ENCODE measurements around the gene RIBC2.

DNA sequence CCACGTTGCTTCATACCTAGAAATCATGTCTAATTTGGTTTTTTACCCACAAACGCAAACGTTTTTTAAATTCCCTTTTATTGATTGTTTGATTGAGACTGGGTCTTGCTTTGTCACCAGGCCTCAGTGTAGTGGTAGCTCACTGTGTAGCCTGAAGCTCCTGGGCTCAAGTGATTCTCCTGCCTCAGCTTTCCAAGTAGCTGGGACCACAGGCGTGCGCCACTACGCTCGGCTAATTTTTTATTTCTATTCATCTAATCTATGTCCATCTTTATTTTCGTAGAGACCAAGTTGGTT lies 1.4 kb downstream of the NUP50 start:
- PRO-cap, 4 experiments = peak in 3 of 4 experiments; most common minus-strand start position 133 of the sequence (in 3)
- RAMPAGE, long total RNA, 2 experiments = no peak in any of the 2 experiments

DNA sequence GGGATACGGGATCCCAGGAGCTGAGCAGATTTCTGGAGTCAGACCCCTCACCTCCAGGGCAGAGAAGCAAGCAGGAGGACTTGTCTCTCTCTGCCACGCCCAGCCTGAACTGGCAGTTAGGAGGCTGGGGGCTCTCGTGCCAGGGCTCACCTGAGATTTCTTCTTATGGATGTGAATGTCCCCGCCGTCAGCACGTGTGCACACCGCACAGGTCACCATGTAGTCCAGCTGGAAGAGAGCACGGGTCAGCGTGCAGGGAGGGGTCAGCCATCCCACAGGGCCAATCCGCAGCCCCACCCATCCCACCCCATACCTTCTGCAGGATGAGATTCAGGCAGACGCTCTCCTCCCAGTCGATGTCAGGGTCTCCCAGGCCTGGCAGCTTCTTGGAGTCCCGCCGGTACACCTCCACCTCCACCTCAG lies 35.2 kb downstream of the KIAA0930 start:
- PRO-cap, 4 experiments = no peak in any of the 4 experiments
- RAMPAGE, long total RNA, 2 experiments = no peak in any of the 2 experiments

GRCh38 chr22:45249237-45249646 lies 8.5 kb upstream of the KIAA0930 start:
- PRO-cap, 4 experiments = peak in 4 of 4 experiments; most common plus-strand start chr22:45249537 (in 4); most common minus-strand start chr22:45249396 (in 3)
- RAMPAGE, long total RNA, 2 experiments = no peak in any of the 2 experiments

DNA sequence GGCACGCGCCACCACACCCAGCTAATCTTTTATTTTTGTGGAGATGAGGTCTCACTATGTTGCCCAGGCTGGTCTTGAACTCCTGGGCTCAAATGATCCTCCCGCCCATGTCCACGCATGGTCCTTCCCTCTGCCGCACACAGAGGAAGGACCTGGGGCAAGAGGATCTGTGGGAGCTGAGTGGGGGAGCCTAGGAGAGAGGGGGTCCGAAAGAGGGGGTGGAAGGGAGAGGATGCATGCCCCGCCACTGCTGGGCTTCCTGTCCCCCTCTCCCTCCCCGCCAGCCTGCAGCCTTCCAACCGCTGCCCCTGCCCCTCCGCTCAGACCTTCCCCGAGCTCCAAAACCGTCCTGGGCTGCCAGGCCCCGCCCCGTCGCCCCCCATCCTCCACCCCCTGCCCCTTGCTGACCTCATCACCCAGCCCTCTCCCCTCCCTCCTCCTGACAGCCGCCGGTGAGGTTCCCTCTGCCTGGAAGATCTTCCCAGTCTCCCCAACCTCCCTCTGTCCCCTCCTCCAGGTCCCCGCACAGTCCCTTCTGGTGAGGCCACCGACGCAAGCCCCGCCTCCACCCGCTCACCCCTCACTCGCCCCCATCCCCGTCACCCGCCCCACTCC lies 16.7 kb upstream of the UPK3A start:
- PRO-cap, 4 experiments = no peak in any of the 4 experiments
- RAMPAGE, long total RNA, 2 experiments = no peak in any of the 2 experiments

- PRO-cap, 4 experiments = peak in 2 of 4 experiments; most common plus-strand start chr22:45272153 (in 1); most common minus-strand start chr22:45272096 (in 1)
- RAMPAGE, long total RNA, 2 experiments = no peak in any of the 2 experiments
These were observed 12.9 kb upstream of the UPK3A start for GRCh38 chr22:45271591-45272422.

DNA sequence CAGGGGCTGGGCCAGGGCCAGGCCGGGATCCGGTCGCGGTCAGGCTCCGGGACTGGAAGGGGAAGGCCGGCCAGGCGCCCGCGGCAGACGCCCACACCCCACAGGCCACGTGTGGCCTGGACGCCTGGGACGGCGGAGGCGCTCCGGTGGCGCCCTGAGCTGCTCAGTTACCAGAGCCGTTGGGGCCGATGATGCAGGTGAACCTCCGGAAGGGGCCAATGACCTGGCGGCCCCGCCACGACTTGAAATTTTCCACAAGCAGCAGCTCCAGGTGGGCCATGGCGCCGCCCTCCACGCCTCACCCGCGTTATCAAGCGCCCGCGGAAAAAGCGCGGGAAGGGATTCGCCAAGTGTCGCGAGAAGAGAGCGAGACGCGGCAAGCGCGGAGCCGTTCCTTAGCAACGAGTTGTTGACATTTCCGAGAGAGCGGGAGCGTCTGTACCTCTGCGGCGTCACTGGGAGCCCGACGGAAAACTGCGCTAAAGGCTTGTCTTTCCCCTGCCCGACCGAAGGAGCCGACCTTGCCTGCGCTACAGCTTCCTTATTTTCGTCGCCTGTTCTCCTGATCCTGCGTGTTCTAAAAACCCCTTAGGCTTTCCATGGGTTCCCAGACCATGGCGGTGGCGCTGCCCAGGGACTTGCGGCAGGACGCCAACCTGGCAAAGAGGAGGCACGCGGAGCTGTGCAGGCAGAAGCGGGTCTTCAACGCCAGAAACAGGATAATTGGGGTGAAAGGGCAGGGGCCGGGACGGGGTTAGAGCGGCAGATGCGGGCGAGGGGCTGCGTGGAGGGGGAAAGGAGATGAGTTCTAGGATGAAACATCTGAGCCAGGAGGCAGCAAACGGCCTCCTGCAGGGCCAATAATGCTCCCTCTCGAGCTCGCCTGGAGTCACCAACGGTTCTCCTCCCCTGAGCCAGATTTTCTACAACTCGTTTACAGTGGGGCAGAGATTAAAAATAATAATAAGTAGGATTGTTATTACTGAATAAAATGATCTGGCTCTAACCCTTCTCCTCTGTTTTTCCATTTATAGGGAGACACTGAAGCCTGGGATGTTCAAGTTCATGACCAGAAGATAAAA lies at the start of gene RIBC2:
TSS of gene RIBC2 (plus strand) at position 406 of the 1,082 bp plus-strand sequence.
- PRO-cap, 4 experiments = peak in 2 of 4 experiments; most common plus-strand start position 455 of the sequence (in 1); most common minus-strand start position 329 of the sequence (in 1)
- RAMPAGE, long total RNA, 2 experiments = start-site peak on the plus strand in 2 of 2 experiments, centred at positions 425 to 427 of the sequence, 24 to 27 reads per replicate

GRCh38 chr22:45503087-45503667 lies 494 bp downstream of the FBLN1 start:
- PRO-cap, 4 experiments = no peak in any of the 4 experiments
- RAMPAGE, long total RNA, 2 experiments = no peak in any of the 2 experiments

- PRO-cap, 4 experiments = no peak in any of the 4 experiments
- RAMPAGE, long total RNA, 2 experiments = no peak in any of the 2 experiments
These were observed 15.7 kb downstream of the FBLN1 start for GRCh38 chr22:45518327-45518905.

GRCh38 chr22:45533593-45534096 lies 31.0 kb downstream of the FBLN1 start:
- PRO-cap, 4 experiments = no peak in any of the 4 experiments
- RAMPAGE, long total RNA, 2 experiments = no peak in any of the 2 experiments

DNA sequence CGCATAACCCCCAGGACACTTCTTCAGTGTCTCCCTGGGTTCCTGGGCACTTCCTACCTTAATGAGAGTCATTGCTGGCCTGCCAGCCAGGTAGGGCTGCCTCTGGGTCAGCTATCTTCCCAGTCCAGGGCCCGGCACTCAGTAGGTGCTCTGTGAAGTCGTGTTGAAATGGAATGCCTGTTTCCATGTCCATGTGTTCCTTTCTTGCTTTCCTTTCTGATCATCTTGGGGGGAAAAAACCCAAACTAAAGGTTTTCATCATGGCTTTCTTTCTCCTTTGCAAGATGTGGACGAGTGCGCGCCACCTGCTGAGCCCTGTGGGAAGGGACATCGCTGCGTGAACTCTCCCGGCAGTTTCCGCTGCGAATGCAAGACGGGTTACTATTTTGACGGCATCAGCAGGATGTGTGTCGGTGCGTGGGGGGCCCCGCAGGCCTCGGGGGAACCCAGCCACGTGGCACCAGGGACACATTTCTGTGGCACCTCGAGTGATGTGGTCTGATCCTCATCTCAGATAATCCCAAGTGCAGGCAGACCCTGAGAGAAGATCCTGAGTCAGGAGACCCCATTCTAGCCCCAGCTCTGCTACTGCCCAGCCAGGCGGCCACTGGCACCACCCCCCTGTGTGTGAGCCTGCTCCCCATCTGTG lies 39.3 kb downstream of the FBLN1 start:
- PRO-cap, 4 experiments = no peak in any of the 4 experiments
- RAMPAGE, long total RNA, 2 experiments = no peak in any of the 2 experiments

- PRO-cap, 4 experiments = no peak in any of the 4 experiments
- RAMPAGE, long total RNA, 2 experiments = no peak in any of the 2 experiments
These were observed 52.4 kb downstream of the FBLN1 start for GRCh38 chr22:45555035-45555527.

DNA sequence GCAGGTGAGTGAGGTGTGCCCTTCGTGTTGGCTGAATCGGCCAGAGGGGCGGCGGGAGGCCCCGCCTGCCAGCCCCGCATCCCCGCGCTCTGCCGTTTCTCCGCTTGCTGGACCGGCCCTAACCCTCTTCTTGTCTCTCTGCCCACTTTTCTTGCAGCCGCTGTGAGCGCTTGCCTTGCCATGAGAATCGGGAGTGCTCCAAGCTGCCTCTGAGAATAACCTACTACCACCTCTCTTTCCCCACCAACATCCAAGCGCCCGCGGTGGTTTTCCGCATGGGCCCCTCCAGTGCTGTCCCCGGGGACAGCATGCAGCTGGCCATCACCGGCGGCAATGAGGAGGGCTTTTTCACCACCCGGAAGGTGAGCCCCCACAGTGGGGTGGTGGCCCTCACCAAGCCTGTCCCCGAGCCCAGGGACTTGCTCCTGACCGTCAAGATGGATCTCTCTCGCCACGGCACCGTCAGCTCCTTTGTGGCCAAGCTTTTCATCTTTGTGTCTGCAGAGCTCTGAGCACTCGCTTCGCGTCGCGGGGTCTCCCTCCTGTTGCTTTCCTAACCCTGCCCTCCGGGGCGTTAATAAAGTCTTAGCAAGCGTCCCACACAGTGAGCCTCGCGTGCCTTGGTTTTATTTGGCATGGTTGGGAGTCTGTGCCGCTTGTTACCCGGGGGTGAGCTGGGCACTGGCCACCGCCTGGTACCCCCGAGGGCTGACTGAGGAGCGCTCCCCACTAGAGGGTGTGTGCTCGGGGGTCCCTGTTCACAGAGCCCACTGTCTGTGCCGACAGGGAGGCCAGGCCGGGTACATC lies 60.3 kb downstream of the FBLN1 start:
- PRO-cap, 4 experiments = no peak in any of the 4 experiments
- RAMPAGE, long total RNA, 2 experiments = no peak in any of the 2 experiments

- PRO-cap, 4 experiments = no peak in any of the 4 experiments
- RAMPAGE, long total RNA, 2 experiments = no peak in any of the 2 experiments
These were observed 71.5 kb downstream of the FBLN1 start for GRCh38 chr22:45574111-45574640.

DNA sequence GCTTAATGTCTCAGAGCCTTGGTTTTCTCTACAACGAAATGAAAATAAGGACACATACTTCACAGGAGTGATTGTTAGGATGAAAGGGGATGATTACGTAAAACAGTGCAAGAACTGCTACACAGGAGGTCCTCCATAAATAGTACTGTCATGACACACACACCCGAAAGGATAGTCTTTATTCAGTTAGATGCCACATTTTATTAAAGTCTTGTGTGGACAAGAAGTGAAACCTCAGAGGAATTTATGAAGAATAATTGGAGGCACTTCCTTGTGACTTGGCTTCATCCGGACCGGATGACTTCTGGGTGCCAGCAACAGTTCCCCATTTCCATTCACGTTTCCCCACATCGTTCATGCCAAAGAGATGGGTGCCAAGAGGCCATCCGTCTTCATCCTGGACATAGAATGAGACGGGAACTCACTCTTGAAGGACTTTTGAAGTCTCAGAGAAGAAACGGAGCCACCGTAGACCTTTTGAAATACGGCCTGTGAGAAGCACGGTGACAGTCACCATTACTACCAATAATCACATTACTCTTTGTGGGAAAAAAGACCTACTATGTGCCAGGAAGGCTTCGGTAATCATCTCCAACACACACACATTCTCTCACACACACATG lies 67.3 kb upstream of the ATXN10 start:
- PRO-cap, 4 experiments = no peak in any of the 4 experiments
- RAMPAGE, long total RNA, 2 experiments = no peak in any of the 2 experiments

GRCh38 chr22:45756953-45757623 lies 85.5 kb downstream of the ATXN10 start:
- PRO-cap, 4 experiments = no peak in any of the 4 experiments
- RAMPAGE, long total RNA, 2 experiments = no peak in any of the 2 experiments

- PRO-cap, 4 experiments = no peak in any of the 4 experiments
- RAMPAGE, long total RNA, 2 experiments = no peak in any of the 2 experiments
These were observed 58.1 kb downstream of the WNT7B start for GRCh38 chr22:45918724-45919396.

DNA sequence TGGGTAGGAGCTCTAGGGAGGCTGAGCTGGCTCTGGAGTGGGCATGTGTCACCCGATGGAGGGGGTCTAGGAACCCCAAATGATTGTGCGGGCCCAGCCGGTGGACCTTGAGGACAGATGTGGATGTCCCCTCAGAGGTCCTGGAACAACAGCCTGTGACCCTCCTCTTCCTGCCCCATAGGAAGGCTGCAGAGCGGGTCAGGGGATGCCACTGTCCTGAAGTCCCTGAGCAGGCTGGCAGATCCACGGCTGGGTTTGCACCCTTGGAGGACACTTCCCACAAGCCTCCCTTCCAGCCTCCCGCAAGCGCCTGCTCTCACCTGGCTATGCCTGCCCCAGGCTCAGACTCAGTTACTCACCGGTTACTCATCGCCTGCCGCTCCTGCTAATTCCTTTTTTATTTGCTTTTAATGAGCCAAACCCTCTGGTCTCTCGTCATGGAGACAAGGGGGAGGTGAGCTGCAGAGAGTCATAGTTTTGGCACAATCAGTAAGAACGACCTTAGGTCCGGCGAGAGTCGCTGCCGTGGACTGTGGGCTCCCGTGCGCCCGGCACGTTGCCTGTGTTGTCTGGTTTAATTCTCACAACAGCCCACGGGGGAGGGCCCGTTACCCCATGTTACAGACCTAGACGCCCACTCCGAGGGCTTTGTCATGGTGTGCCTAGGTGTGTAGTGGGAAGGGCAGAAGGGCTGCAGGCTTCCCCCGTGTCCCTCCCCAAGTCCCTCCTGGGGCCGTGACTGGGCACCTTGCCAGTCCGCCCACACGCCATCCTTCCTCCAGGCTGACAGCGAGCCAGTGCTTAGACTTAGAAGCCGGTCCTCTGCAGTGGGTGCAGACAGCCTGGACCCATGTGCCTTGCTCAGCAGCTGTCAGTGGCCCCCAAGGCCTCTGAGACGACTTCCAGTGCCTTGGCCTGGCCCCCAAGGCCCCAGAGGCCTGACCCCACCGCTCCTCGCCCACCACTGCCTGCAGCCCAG lies 42.3 kb downstream of the WNT7B start:
- PRO-cap, 4 experiments = no peak in any of the 4 experiments
- RAMPAGE, long total RNA, 2 experiments = no peak in any of the 2 experiments

GRCh38 chr22:45955093-45955489 lies 21.9 kb downstream of the WNT7B start:
- PRO-cap, 4 experiments = peak in 2 of 4 experiments; most common plus-strand start chr22:45955211 (in 2)
- RAMPAGE, long total RNA, 2 experiments = no peak in any of the 2 experiments

GRCh38 chr22:45976272-45976657 lies 697 bp downstream of the WNT7B start:
- PRO-cap, 4 experiments = no peak in any of the 4 experiments
- RAMPAGE, long total RNA, 2 experiments = no peak in any of the 2 experiments

DNA sequence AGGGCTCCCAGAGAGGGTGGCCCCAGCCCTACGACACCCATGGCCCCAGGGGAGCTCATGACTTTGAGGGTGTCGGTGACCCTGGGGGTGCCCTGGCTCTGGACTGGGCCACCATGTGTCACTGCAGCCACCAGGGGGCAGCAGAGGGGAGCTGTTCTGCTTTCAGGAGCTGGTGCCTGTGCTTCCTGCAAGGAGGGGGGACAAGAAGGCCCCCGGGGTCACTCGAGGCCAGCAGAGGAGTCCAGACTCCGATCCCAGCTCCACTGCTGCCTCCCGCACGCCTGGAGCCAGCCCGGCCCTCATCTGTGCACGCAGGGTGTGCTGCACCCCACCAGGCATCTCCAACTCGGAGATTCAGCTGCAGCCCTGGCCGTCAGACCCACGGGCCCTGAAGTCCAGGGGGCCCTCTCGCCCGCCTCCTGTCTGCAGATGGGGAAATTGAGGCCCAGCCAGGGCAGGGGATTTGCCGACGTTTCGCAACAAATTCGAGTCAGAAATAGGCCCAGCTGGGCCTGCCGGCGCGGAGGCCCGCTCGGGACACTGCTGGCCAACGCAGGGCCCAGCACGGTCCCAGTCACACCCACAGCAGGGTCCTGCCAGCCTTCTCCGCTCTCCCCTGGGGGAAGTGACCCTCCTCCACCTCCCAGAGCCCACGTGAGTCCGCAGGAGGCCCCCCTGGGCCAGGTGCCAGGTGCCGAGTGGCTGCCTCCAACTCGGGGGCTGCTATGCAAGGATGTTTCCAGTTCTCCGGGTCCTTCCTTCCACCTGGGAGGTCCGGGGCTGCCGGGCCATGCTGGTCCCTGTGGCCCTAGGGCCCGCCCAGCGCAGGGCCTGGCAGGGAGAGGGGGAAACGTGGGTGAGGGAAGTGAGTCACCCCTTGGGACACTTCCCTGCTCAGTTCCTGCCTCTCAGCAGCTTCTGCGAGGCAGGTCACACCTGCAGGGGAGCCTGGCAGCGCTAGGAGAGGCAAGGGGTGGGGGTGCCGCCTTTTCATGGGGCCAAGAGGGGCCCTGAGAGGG lies 29.7 kb upstream of the WNT7B start:
- PRO-cap, 4 experiments = peak in 1 of 4 experiments; most common plus-strand start position 933 of the sequence (in 1); most common minus-strand start position 802 of the sequence (in 1)
- RAMPAGE, long total RNA, 2 experiments = no peak in any of the 2 experiments